ENCODE data around the genes FAM171A2, ITGA2B, DBF4B and GJC1.

GRCh38 chr17:44363592-44364283, at the start of gene FAM171A2:
Gene FAM171A2 (minus strand): TSS chr17:44363853.
- RRBS, 2 experiments = under 1 to 1% methylated on average over 44 of the region's 66 CpGs

DNA sequence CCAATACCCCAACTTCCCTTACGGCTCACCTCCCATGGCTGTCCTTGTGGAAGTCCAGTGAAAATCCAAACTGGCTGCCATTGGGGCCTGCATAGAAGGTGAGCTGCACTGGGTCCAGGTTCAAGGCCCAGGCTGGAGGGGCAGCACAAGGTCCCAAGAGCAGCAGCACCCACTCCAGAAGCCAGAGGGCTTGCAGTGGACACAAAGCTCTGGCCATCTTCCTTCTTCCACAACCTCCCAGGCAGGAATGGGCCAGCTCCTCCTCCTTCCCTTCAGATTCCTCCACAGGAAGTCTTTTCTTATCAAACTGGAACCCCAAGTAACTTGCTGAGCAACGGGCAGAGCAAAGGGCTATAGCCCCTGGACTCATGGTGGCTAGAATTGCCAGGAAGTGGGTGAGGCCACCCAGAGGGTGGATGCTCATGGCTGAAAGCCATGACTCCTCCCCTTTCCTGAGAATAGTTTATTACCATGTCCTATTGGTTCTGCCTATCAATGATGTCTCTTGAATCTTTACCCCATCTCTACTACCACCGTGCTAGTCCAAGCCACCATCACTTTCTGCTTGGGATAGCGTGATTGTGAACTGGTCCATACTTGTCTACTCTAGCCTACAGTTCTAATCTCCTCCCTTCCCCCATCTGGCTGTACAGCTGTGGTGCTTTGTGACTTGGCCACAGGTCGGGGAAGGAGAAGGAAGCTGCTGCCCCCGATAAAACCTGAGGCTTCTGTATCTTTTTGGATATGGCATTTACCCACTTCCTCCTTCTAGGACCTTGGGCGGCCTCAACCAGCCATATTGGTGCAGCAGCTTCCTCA, at the start of gene ITGA2B:
ITGA2B (minus strand) TSS at position 393 of the 819 bp plus-strand sequence.
- RRBS, 2 experiments = no CpG with 5 or more reads among the region's 7 CpGs

DNA sequence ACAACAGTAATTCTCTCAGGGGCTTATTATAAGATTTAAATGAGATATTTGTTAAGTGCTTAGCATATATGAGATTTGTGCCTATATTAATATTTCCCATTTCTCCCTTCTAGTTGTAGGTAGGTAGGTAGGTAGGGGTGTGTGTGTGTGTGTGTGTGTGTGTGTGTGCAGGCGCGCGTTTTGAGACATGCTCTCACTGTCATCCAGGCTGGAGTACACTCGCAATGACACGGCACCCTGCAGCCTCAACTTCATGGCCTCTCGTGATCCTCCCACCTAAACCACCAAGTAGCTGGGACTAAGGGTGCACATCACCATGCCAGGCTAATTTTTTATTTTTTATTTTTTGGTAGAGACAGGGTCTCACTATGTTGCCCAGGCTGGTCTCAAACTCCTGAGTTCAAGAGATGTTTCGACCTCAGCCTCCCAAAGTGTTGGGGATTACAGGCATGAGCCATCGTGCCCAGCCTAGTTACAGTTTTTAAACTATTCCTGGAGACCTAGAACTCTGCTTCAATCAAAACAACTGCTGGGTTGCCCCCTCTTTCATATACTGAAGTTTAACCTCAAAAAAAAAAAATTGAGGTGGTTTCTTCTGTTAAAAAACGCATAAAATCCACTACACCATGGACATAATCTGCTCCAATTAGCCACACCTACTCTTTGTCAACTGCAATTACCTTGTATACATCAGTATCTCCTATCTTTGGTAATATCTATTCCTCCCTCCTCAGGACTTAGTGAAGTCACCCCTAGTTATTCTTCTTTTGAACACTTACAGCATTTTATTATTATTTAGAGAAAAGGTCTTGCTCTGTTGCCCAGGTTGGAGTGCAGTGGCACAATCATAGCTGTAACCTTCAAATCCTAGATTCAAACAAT, 49.6 kb downstream of the GPATCH8 start:
- RRBS, 2 experiments = no CpG with 5 or more reads among the region's 9 CpGs

DNA sequence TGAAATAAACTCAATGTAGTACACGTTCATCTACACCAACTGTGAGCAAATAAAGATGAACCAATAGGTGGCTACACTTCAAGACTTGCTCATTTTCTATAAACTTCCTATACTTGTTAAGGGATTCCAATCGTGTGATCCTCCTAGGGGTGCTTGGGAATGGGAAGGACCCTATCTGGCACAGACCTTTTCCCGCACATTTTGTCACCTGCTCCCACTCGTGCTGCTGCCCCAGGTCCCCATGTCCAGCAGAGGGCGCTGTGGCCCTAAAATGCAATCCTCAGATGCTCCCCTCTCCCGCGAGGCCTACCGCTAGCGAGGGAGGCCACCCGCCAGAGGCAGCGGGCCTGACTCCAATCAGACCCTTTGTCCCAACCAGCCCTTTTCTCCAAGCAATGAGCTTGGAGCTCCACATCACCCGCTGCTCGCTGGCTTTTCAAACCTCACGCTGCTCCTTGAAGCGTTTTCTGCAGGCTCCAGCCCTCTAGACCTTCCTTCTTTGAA, 23.8 kb upstream of the FZD2 start:
- RRBS, 2 experiments = no CpG with 5 or more reads among the region's 15 CpGs

- RRBS, 2 experiments = no CpG with 5 or more reads among the region's 39 CpGs
Observed at GRCh38 chr17:44708326-44709049, at the start of gene DBF4B. Gene DBF4B (plus strand): TSS chr17:44708665.

DNA sequence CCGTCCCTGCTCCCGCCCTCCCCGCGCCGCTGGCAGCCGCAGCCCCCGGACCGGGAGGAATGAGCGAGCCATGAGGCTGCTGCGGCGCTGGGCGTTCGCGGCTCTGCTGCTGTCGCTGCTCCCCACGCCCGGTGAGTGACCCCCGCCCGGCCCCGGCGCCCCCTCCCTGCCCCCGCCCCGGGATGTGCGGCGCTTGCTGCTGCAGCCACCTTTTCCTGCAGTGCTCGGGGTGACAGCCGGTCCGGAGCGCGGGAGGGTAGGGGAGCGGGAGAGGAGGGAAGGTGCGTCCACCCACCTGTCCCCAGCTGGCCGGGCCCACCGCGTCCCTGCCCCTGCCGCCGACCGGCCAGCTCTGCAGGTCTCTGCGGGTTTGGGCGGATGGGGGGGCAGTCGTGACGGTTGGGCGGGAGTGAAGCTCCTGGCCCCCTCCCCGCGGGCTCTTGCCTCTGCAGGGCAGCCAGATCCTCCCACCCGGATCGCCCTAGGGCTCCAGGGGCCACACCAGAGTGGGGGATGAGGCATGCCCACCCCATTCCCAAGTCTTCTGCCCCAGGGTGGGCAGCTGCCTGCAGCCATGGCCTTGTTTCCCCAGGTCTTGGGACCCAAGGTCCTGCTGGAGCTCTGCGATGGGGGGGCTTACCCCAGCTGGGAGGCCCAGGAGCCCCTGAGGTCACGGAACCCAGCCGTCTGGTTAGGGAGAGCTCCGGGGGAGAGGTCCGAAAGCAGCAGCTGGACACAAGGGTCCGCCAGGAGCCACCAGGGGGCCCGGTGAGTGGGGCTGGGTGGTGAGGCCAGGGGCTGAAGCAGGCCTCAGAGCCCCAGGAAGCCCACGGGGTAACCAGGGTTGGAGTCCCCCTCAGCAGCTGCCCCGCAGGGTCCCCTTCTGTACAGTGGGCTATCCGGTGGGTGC, 597 bp downstream of the ADAM11 start:
- RRBS, 2 experiments = 14 to 15% methylated on average over 31 of the region's 57 CpGs

DNA sequence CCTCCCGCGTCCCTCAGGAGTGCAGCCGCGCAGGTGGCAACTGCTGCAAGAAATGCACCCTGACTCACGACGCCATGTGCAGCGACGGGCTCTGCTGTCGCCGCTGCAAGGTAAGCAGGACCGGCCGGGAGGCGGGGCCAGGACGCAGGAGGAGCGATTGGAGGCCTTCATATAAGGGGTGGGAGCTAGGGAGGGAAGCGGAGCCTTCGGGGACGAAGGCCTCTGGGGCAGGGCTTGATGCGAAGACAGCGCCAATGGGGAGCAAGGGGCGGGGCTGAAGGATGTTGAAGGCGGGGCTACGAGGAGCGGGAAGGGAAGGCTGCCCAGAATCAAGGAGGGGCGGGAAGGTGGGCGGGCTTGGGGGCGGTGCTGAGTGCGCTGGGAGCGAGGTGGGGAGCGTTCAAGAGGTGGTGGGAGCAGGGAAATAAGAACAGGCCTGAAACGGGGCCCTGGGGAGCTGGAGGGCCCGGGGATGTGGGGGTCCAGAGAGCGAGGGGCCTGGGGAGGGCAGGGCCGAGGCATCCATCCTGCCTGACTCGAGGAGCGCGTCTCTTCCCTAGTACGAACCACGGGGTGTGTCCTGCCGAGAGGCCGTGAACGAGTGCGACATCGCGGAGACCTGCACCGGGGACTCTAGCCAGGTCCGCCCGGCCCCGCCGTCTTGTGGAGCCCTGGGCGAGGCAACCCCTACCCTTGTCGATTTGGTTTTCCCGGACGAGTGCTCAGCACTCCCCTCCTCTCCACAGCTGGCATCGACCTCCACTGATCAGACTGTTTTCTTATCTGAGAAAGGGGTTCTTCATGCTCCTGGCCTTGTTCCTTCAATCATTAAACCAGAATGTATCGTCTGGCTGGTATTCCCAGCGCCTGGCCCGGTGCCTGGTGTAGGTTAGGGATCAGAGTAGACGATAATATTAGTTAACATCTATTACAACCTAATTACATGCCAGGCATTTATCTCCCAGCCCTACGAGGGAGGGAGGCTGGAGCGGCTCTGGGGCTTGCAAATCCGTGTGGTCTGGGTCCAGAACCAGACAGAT, 17.1 kb downstream of the ADAM11 start:
- RRBS, 2 experiments = 1 to 6% methylated on average over 6 to 8 of the region's 62 CpGs

- RRBS, 2 experiments = no CpG with 5 or more reads among the region's 20 CpGs
Observed at GRCh38 chr17:44786593-44787246, 27.9 kb downstream of the ADAM11 start.

- RRBS, 2 experiments = no CpG with 5 or more reads among the region's 1 CpG
Observed at GRCh38 chr17:44798417-44798816, 31.7 kb downstream of the GJC1 start.

DNA sequence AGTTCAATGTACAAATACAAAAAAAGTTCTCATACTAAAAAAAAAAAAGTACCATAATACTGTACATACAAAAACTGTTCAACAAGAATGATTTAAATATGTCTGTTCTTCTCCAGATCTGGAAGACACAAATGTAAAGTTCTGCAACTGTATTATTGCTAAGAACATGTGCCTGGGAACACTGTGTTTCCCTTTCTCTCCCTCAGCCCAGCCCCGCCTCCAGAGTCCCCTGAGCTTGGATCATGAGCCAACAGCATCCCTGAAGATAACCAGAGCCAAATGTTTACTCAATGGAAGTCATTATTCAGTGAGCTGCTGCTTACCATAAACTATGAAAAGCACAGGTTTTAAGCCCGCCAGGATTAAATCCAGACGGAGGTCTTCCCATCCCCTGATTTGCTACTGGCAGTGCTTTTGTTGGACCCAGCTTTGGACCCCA, 25.8 kb downstream of the GJC1 start:
- RRBS, 2 experiments = no CpG with 5 or more reads among the region's 3 CpGs

DNA sequence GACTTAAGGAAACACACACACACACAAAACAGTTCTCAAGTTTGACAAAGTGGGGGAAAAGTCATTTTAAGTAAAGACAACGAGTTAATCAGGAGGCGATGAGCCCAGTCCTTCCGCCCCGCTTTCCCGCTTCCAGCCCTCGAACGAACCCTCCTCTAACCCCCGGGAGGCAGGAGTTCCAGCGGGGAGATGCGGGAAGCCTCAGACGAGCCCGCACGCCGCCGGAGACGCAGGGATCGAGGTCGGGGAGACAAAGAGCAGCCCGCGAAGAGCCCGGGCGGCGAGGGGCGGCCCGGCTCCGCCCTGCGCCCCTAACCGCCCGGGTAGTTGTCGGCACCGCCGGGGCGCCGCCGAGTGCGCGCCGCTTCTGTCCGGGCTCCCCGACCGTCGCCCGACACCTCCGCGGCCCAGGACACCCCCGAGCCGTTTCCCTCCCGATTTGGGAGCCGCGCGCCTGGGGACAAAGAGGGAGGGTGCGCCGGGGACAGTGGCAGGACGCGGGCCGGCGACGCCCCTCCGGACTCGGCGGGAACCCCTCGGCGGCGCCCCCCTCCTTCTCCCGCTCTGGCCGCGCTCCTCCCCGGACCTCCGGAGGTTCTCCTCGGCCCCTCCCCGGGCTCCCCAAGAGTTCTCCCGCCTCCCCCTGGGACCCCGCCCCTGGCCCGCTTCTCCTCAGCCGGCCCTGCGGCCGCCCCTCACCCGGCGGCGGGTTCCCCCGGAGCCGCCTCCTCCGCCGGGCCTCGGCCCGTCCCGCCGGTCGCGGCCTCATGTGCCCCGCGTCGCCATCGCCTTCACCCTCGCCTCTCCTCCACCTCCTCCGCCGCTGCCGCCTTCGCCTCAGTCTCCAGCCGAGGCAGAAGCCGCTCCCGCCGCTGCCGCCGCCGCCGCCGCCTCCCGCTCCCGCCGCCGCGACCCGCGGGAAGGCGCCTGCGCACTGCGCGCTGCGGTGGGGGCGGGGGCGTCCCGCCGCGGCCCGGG, at the start of gene GJC1:
GJC1 (minus strand) TSS at position 925 of the 978 bp plus-strand sequence.
- RRBS, 2 experiments = 11 to 20% methylated on average over 41 of the region's 126 CpGs

- RRBS, 2 experiments = no CpG with 5 or more reads among the region's 7 CpGs
Observed at GRCh38 chr17:44842432-44843207, 5.1 kb upstream of the HIGD1B start.

DNA sequence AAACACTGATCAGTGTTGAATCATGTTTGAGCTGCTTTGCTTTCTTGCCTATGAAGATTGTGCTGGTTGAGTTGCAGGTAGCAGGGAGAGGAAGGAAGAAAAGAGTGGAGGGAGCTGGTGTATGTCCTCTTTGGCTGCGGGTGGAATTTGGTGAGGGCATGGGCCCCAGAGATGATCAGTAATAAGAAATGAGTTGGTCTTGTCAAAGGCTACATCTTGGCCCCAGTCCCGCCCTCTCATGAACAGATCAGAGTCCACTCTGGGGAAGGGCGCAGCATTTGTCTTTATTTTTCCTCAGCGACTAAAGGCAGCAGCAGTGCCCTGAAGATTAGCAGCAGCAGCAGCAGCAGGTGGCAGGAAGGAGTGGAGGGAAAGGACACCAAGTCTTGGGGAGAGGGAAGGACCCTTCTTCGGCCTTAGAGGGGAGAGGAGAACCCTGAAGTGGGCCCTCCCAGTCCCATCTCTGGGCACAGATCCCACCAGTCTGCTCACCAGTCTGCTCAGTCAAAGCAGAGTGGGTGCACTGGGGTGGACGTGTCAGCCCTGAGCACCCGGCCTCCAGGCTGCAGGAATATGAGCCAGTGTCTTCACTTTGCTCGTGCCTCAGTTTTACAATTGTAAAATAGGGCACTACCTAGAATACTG, 6.0 kb downstream of the CCDC103 start:
- RRBS, 2 experiments = no CpG with 5 or more reads among the region's 8 CpGs

DNA sequence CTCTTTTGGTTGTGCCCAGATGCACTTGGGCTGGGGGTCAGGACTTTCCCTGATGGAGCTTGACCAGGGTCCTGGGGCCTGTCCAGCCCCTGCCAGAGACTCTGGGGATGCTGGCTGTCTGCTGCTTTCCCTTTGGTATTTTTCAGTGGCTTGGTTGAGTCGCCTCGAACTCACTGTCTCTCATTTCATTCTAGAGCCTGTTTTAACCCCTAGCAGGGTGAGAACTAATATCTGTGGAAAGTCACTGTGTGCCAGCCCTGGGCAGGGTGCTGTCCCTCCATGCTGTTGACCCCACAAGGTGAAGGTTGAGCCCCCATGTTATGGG, 33.0 kb downstream of the DCAKD start:
- RRBS, 2 experiments = no CpG with 5 or more reads among the region's 2 CpGs

DNA sequence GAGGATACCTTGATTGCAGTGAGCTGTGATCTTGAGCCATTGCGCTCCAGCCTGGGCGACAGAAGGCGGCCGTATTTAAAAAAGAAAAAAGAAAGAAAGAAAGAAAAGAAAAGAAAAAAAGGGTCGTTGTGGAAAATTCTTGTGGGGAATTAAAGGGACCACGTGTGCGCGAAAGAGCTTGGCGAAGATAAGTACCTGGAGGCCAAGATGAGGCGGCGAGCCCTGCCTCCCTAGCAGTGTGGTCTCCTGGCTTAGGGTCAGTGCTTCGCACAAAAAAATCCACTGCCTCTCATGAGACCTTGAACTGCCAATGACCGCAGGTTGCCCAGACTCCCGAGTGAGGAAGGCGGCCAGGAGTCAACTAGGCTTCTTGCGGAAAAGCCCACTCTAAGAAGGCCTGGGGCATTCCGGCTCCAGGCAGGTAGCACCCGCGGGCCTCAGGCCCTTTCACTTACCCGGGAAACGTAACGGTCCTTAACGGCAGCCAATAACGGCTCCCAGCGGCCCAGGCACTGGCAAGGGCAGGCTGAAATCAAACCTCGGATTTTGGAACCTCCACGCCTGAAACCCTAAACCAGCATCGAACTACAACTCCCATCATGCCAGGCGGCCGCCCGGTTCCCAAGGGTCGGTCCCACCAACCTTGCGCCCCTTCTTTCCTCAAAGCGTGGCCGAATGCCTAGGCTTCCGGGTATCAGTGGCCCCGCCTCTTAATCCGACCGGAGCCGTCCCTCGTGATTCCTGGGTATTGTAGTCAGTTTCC, 503 bp upstream of the NMT1 start:
- RRBS, 2 experiments = 2% methylated on average over 10 of the region's 41 CpGs

DNA sequence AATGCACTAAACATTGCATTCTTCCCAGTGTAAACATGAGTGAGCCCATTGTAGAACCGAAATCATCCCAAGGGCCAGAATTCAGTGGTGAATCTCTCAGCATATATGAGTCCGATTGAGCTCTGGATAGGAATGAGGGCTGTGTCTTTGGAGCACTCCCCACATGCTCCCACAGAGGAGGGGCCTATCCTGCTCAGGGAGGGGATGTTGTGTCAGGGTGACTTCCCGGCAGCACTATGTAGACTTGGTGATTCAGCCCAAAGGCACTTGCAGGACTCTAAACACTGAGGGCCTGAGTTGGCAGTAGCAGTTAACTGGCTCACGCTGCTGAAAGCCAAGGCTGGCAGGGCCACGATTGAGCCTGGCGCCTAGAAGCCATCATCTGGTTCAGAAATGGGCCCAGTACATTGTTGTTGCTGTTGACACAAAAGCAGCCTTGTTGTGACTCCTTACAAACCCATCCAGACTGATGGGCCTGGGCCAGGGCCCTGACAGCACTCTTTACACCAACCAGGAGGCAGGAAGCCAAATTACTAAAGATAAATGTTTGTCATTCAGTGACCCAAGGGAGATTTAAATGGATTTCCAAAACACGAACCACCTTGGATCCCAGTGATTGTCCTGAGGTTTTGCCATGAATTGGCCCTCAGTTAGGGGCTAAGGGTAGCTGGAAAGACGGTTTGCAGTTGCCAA, 31.9 kb downstream of the NMT1 start:
- RRBS, 2 experiments = no CpG with 5 or more reads among the region's 8 CpGs

DNA sequence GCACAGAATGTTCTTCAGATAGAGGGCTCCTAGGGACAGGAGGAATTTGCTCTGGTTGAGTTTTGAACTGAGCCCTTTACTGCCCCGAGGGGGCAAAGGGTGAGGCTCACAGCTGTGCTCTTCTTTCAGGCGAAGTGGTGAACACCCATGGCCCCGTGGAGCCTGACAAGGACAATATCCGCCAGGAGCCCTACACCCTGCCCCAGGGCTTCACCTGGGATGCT, 32.4 kb downstream of the NMT1 start:
- RRBS, 2 experiments = no CpG with 5 or more reads among the region's 4 CpGs

DNA sequence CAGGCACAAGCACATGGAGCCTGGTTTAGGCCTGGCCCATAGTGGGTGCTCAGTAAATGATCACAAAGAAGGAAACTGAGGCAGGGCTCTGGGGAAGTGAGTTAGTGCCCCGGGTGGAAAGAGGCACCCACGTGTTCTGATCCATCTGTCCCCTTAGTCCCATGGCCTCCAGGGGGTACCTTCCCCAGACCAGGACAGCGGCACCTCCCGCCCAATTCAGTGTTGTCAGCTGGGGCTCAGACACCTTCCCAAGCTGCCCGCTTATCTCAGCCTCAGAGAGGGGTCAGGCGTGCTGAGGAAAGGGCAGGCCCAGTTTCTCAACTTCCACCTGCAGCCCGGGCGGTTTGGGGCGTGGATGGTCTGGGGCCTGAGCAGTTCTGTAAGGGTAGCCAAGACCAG, 5.2 kb downstream of the PLCD3 start:
- RRBS, 2 experiments = no CpG with 5 or more reads among the region's 9 CpGs

- RRBS, 2 experiments = under 1 to 1% methylated on average over 13 of the region's 50 CpGs
Observed at GRCh38 chr17:45131744-45132358, 464 bp downstream of the PLCD3 start.

GRCh38 chr17:45135973-45136446, 523 bp downstream of the ACBD4 start:
- RRBS, 2 experiments = no CpG with 5 or more reads among the region's 15 CpGs

Data from LNCaP clone FGC (cell line).